SJCRH30 (cell line): ENCODE measurements around the gene CACNG4.

GRCh38 chr17:66964125-66964788 lies at the start of gene CACNG4:
Gene CACNG4 (plus strand): TSS chr17:66964707.
- RAMPAGE, long total RNA: no peak

DNA sequence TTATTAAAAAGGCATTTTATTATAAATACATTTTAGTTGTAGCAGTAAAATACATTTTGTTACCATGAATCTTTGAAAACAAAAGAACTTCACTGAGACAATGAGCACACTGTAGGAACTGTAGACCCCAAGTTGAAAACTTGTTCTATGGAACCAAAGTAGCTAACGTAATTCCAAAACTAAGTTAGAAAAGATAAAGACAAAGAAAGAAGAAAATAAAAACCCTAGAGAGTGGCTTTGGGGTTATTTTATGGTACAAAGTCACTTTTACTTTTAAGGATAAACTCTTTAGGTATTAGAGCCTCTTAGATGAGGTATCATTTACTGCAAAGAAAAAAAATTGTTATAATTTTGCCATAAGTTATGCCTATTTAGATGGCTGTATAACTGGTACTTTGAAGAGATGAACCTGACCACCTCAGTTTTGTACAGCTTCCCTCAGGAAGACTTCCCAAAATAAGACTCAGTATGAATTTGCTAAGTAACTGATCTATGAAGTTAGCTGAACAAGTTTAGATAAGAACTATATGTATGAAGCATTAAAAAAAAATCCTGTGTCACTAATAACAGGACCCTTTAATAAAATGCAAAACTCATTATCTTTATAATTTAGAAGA lies 26.2 kb downstream of the CACNG1 start:
- RAMPAGE, long total RNA: no peak

DNA sequence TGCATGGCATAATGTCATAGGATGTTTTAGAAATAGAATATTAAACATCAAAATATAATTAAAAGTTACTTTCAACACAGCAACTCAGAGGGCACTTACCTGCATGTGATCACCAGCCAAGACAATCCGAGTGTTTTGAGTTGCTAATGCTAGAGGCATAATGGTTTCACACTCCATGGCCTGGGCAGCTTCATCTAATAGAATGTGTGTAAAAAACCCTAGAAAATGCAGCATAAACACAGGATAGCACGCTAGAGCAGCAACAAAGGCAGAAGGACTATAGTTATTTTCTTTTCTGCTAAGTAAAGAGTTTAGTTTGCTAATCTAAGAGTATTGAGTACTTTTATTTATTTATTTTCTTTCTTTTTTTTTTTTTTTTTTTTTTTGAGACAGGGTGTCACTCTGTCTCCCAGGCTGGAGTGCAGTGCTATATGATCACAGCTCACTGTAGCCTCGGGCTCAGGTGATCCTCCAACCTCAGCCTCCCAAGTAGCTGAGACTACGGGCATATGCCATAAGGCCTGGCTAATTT lies 95.2 kb downstream of the HELZ start:
- RAMPAGE, long total RNA: no peak

DNA sequence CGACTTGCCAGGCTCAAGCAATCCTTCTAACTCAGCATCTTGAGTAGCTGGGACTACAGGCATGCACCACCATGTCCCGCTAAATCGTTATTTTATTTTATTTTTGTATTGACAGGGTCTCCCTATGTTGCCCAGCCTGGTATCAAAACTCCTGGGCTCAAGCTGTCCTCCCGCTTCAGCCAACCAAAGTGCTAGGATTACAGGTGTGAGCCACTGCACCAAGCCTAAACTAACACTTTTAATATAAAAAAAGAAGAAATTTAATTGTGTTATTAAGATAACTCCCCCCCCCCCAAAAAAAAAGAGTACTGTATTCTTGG lies 24.5 kb downstream of the HELZ start:
- RAMPAGE, long total RNA: no peak

GRCh38 chr17:67223916-67224528 lies 21.0 kb downstream of the HELZ start:
- RAMPAGE, long total RNA: no peak

DNA sequence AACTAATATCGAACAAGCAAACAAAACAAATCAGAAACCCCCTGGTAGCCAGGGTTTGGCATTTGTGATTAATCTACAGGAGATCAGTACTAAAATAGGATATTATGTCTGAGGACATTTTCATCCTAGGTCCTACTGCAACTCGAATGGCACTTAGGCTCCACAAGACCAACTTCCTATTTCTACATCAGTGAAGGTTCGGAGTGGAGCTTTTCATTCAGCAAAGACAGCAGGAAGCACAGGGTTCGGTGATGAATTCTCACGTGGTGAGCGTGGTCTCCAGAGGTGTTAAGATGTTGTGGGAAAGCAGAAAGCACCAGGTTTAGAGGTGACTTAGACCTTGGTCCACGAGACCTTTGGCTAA lies 13.8 kb upstream of the HELZ start:
- RAMPAGE, long total RNA: no peak

DNA sequence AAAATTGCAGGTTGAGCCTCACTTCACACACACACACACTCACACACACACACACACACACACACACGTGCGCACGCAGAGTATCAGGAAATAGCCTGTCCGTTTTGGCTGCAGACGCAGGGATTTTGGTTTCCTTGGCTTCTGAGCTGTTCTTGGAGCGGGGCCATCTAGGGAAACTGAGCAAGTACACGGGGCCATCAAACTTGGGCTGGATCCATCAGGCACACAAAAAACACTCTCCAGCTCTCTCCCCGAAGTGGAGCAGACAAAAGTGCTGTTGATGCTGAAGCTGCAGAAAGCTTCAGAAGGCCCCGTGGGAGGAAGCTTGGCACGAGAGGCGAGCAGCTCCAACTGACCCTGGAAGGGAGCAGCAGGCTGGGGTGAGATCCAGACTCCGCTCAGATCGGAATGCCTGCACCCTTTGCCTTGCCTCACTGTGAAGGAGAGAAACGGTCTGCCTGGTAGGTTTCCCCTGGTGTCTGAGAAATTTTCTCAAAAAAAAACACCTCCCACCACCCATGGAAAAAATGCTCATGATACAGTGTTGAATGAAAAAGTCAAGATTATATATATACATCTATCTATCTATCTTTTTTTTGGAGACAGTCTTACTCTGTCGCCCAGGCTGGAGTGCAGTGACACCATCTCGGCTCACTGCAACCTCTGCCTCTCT lies 44.6 kb upstream of the HELZ start:
- RAMPAGE, long total RNA: no peak

DNA sequence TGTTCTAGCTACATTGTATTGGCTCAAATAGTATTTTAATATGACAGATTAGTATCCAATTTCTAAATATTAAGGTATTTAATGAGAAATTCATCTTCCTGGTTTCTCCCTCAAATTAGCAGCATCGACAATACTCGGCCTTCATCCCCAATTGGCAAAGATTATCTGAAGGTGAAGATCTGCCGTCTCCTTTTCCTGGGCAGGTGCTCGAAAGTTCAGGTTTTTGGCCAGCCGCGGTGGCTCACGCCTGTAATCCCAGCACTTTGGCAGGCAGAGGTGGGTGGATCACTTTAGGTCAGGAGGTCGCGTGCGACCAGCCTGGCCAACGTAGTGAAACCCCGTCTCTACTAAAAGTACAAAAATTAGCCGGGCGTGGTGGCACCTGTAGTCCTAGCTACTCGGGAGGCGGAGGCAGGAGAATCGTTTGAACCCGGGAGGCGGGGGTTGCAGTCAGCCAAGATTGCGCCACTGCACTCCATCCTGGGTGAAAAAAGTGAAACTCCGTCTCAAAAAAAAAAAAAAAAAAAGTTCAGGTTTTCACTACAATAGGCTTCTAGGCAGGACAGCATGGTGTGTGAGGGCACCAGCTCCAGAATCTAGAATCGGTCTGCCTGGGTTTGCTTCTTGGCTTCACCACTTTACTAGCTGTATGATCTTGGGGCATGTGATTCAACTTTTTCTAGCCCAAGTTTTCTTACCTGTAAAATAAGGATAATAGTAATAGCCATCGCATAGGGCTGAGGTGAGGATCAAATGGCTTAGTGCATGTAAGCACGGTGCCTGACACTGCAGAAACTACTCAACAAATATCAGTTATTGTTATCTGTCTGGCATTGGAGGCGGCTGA lies 1.5 kb downstream of the PSMD12 start:
- RAMPAGE, long total RNA: no peak

DNA sequence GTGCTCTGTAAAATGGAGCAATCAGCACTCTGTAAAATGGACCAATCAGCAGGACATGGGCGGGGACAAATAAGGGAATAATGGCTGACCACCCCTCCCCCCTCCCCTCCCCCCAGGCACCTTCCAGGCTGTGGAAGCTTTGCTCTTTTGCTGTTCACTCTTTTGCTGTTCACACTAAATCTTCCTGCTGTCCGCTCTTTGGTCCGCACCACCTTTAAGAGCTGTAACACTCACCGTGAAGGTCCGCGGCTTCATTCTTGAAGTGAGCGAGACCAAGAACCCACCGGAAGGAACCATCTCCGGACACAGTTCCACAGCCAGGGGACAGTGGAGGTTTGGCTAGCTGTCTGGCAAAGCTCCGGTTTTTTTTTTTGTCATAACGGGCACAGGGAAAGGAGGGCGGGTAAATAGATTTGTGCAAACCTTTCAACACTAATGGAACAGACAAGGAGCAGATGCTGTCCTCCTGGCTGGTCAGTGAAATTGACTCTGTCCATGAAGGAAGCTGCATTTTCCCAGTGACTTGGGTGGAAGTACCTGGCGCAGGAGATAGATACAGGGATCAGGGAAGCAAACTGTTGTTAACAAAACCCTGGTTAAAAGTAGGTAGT lies 8.4 kb downstream of the PITPNC1 start:
- RAMPAGE, long total RNA: no peak

DNA sequence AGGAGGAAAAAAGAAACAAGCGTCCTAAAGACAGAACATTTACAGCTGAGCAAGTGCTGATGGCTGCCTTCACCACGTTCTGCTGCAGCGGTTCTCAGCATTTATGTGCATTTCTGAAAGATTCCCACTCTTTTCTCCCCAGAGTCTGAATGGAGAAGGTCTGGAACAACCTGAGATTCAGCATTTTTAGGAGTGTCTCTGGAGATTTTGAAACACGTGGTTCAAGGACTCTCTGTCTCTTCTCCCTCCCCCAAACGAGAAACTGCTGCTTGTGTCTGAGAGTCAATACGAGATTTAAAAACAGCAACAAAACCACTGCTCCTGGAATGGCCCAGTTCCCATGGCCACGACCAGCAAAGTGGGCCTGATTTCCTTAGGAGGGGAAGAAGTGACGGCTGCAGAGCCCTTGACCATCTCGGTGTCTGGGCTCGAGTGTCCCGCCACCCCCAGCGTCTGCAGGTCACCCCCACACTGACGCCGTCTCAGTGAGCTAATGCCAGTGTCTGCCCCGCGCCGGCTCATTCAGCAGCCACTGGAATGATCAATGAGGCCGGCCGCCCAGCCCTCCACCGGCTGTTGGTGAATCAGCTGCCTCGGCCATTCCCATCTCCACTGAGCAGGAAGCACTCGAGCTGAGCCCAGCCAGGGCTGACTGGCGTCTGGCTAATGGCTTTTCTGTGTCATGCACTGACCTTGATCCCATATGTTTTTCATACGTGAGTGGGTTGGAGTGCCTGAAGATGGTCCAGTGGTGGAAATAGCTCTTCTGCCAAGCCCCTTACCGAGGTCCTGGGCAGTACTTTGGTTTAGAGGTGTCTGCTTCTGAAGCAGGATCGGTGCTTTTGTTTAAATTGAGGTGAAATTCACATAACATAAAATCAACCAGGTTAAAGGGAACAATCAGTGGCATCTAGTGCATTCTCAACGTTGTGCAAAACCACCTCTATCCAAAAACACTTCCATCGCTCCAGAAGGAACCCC lies 151.8 kb downstream of the PITPNC1 start:
- RAMPAGE, long total RNA: no peak

DNA sequence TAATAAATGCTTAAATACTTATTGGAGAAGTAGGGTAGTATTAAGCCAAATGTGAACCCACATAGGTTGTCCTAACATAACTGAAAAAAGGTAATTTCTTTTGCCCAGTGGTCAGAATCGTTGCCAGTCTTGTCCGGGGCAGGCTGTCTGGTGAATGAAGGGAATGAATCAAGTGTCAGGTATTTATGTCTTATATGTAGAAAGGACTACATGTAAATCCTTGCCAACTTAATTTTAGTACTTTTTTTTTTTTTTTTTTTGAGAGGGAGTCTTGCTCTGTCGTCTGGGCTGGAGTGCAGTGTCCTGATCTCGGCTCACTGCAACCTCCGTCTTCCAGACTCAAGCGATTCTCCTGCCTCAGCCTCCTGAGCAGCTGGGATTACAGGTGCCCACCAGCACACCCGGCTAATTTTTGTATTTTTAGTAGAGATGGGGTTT lies 2.4 kb downstream of the BPTF start:
- RAMPAGE, long total RNA: no peak

DNA sequence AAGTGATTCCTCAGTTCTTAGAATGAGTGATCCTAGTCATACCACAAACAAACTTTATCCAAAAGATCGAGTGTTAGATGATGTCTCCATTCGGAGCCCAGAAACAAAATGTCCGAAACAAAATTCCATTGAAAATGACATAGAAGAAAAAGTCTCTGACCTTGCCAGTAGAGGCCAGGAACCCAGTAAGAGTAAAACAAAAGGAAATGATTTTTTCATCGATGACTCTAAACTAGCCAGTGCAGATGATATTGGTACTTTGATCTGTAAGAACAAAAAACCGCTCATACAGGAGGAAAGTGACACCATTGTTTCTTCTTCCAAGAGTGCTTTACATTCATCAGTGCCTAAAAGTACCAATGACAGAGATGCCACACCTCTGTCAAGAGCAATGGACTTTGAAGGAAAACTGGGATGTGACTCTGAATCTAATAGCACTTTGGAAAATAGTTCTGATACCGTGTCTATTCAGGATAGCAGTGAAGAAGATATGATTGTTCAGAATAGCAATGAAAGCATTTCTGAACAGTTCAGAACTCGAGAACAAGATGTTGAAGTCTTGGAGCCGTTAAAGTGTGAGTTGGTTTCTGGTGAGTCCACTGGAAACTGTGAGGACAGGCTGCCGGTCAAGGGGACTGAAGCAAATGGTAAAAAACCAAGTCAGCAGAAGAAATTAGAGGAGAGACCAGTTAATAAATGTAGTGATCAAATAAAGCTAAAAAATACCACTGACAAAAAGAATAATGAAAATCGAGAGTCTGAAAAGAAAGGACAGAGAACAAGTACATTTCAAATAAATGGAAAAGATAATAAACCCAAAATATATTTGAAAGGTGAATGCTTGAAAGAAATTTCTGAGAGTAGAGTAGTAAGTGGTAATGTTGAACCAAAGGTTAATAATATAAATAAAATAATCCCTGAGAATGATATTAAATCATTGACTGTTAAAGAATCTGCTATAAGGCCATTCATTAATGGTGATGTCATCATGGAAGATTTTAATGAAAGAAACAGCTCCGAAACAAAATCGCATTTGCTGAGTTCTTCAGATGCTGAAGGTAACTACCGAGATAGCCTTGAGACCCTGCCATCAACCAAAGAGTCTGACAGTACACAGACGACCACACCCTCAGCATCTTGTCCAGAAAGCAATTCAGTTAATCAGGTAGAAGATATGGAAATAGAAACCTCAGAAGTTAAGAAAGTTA lies 84.6 kb downstream of the C17orf58 start:
- RAMPAGE, long total RNA: no peak

DNA sequence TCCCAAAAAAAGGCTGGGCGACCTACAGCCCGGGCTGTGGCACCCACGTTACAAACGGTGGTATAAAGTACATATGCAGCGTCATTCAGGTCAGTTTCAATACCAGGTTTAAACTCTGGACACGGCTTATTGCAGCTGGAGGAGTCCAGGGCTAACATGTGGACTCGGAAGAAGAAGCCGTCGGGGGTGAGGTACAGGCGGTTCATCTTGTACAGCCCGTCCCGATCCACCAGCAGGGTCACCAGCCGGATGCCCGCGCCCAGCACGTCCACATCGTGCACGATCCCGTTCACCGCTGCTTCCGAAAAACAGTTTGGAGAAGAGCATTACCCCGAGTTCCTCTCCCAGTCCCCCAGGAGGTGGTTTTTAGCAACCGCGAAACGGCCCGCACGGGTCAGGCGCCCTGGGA lies 3.3 kb downstream of the C17orf58 start:
- RAMPAGE, long total RNA: no peak

GRCh38 chr17:68033808-68034640 lies 1.5 kb upstream of the KPNA2 start:
- RAMPAGE, long total RNA: no peak

GRCh38 chr17:68101265-68102303 lies 66.0 kb downstream of the KPNA2 start:
- RAMPAGE, long total RNA: no peak

- RAMPAGE, long total RNA: no peak
Measured at GRCh38 chr17:68168639-68169108, 79.2 kb upstream of the AMZ2 start.

DNA sequence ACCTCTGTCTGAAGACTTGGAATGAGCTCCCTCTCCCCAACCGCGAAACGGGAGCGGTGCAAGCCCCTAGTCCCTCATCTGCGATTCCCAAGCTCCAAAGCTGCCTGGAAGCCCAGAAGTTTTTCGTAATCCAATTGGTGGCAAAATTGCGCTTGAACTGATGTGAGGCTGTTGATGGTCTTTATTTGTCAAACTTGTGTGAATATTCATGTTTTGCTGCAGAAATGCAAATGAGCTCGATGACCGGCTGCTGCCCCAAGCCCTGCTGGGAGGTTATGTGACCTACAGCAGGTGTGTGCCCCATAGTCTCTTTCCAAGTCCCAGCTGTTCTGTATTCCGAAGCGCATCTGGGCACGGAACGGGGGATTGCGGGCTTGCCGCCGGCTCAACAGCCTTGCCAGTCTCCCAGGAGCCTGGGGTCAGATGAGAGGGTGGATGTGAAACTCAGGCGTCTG lies 48.1 kb upstream of the AMZ2 start:
- RAMPAGE, long total RNA: no peak

GRCh38 chr17:68222548-68223103 lies 25.2 kb upstream of the AMZ2 start:
- RAMPAGE, long total RNA: no peak

GRCh38 chr17:68377959-68379331 lies 78.9 kb downstream of the WIPI1 start:
- RAMPAGE, long total RNA: no peak

GRCh38 chr17:68379569-68380214 lies 77.6 kb downstream of the WIPI1 start:
- RAMPAGE, long total RNA: no peak